Measurements from ENCODE around the genes RAB15 and RDH12.

GRCh38 chr14:64762079-64763109, 58.2 kb downstream of the PLEKHG3 start:
- RAMPAGE, long total RNA: no peak
- RRBS: no CpG with 5 or more reads among the region's 19 CpGs

- RAMPAGE, long total RNA: no peak
- RRBS: no CpG with 5 or more reads among the region's 7 CpGs
Observed at GRCh38 chr14:64855530-64856164, 24.1 kb downstream of the SPTB start.

GRCh38 chr14:64971437-64972921, at the start of gene RAB15:
TSS of gene RAB15 (minus strand) at chr14:64972336.
- RAMPAGE, long total RNA: no peak
- RRBS: 3% methylated on average over 87 of the region's 133 CpGs

GRCh38 chr14:65169235-65169802, 67.0 kb upstream of the MAX start:
- RAMPAGE, long total RNA: no peak
- RRBS: no CpG with 5 or more reads among the region's 2 CpGs

DNA sequence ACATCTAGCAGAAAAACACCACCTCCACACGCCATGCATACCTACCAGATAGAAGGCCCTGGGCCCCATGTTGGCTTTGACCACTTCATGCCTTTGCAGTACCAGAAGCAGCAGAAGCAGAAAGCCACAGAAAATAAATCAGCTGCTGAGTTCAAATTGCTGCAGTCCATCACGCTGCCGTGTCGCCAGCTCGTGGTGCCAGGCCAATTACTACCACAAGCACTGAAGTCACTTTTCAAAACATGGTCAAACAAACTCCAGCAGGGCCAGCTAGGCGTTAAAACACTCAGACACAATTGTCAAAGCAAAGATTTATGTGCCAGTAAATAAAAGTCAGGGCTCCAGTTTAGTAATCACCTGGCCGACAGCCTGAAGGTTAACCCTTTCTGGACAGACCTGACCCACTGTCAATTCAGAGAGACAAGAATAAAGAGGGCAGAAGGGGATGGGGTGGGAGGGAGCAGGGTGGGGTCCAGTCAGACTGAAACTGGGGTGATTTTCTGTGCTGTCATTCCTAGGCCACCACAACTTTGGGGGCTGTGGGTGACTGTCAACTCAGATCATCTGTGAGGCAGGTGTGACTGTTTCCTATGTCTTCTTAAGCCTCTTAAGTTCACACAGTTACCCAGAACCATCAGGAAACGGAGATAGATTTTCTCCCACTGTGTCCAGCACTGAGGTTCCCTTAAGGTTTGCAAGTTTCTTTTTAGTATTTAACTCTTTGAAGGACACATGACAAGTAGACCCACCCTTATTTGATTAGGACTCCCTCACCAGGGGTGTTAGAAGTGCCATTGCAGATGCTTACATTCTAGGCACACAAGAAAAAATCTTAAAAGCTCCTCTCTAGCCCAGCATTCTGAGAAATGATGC, 109.8 kb upstream of the FUT8 start:
- RAMPAGE, long total RNA: no peak
- RRBS: no CpG with 5 or more reads among the region's 8 CpGs

- RAMPAGE, long total RNA: no peak
- RRBS: no CpG with 5 or more reads among the region's 2 CpGs
Observed at GRCh38 chr14:65318461-65319079, 94.0 kb upstream of the FUT8 start.

GRCh38 chr14:65629612-65630563, 217.4 kb downstream of the FUT8 start:
- RAMPAGE, long total RNA: no peak
- RRBS: no CpG with 5 or more reads among the region's 3 CpGs

DNA sequence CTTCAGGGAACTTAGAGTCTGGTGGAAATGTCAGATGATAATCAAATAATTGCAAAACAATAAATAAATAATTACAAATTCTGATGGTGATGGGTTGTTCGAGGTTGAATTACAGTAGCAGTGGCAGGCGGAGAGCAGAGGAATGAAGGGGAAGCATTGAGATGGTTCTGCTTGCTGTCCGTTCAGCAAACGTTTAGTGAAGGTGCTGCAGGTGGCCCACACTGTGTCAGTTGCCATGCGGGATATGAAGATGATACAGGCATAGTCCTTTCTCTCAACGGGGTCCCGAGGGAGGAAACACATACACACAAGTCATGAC, 385.1 kb downstream of the FUT8 start:
- RAMPAGE, long total RNA: no peak
- RRBS: no CpG with 5 or more reads among the region's 7 CpGs

DNA sequence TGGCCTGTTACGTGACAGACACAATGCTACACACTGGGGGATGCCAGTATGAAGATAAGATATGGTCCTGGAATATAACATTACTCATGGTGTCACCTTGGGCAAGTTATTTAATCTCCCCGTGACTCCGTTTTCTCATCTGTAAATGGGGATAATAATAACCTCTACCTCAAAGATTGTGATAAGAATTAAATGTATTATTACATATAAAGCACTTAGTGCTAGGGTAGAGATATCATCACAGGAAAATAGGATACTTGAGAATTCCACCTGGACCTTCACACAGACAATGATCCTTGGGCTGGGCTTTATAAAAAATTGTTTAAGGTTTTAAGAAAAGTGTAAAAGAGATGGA, 377.7 kb upstream of the CCDC196 start:
- RAMPAGE, long total RNA: no peak
- RRBS: no CpG with 5 or more reads among the region's 3 CpGs

- RAMPAGE, long total RNA: no peak
- RRBS: no CpG with 5 or more reads among the region's 1 CpG
Observed at GRCh38 chr14:66422552-66422885, 63.7 kb upstream of the CCDC196 start.

DNA sequence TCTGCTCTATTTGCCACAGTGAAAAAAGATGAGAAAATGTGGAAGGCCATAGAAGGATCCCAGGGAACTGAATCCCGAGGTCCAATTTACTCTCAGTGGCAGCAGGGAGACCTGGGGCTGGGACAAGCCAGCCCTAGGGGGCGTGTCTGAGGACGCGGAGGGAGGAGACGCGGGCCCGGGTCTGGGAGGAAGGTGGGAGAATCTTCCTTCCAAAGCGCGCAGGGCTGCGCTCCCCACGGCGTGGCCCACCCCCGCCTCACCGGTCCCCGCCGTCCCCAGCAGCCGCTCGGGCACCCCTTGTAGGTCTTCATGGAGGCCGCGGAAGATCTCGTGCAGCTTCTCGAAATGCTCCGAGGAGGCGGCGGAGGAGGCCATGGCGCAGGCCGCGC, 323 bp downstream of the VTI1B start:
- RAMPAGE, long total RNA: no peak
- RRBS: 2% methylated on average over 6 of the region's 28 CpGs

DNA sequence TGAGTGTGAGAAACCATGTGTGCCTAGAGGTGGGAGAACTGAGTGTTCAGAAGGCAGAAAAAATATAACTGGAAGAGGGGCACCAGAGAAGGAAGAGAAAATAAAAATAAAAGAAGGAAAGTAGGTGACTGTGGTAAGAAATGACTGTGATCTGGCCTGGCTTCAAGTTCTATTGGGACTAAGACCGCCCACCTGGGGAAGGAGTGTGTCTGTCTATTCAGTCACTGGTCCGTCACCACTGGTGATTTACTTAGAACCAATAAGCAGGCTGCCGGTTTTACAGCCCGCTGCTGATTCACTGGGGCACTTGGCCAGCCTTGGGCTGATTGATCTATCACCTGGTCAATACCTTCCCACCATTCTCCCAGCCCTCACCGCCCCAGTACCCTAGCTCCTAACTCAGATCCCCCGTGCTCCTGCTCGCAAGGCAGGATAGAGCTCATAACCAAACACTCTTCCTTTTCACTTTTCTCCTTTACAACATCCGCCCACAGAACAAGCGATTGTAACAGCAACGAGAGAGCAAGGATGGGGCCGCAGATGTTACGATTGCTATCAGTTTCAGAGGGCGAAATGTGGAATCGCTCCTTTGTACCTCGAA, 815 bp downstream of the RDH11 start:
- RAMPAGE, long total RNA: no peak
- RRBS: no CpG with 5 or more reads among the region's 15 CpGs

GRCh38 chr14:67701662-67701946, at the start of gene RDH12:
TSS of gene RDH12 (plus strand) at chr14:67701886.
- RAMPAGE, long total RNA: no peak
- RRBS: no CpG with 5 or more reads among the region's 3 CpGs

DNA sequence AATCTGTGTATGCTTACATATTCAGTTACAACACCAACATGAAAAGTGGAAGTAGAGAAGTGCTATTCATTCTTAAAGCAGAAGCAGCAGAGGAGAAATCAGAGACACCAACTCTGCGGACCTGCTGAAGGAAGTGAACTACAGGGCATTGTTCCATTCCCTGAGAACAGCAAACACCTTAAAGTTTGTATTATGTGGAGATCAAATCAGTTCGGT, 34.2 kb downstream of the RAD51B start:
- RAMPAGE, long total RNA: no peak
- RRBS: no CpG with 5 or more reads among the region's 2 CpGs

GRCh38 chr14:67887601-67888073, 68.1 kb downstream of the RAD51B start:
- RAMPAGE, long total RNA: no peak
- RRBS: no CpG with 5 or more reads among the region's 4 CpGs

DNA sequence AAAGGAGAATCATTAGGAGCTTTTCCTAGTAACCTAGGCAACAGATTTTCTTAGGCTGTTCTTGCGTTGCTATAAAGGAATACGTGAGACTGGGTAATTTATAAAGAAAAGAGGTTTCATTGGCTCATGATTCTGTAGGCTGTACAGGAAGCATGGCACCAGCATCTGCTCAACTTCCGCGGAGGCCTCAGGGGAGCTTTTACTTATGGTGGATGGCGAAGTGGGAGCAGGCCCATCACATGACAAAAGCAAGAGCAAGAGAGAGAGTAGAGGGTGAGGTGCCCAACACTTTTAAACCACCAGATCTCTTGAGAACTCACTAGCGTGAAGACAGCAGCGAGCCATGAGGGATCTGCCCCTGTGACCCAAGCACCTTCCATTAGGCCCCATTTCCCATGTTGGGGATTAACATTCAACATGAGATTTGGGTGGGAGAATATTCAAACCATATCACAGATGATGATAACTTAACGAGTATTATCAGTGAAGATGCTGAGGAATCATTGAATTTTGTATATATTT, 97.6 kb downstream of the RAD51B start:
- RAMPAGE, long total RNA: no peak
- RRBS: no CpG with 5 or more reads among the region's 8 CpGs

GRCh38 chr14:67955414-67955966, 135.9 kb downstream of the RAD51B start:
- RAMPAGE, long total RNA: no peak
- RRBS: no CpG with 5 or more reads among the region's 1 CpG

DNA sequence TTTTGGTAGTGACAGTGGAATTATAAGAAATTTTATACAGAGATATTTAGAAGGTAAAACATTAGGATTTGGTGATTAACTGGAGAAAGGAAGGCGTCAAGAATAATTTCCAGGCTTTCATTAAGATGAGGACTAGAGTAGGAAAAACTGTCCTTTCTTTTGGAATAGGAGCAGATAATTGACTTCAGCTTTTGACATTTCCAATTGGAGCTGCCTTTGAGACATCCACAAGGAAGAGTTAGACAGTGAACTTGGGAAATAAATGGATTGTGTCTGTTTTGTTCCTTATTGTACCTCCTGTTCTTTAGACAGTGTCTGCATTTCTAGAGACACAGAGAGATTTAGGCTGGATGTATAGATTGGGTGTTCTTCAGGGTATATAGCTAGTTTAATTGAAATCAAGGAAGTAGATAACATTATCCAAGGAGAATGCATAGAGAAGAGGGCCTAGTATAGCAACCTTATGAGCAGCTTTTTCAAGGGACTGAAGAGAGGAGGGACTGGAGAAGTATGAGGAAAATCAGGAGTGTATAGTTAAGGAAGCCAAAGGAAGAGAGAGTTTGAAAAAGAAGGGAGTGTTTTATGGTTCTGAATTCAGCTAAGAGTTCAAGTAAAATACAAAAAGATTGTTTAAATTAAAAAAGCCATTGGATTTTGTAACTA, 265.5 kb downstream of the RAD51B start:
- RAMPAGE, long total RNA: no peak
- RRBS: no CpG with 5 or more reads among the region's 1 CpG

DNA sequence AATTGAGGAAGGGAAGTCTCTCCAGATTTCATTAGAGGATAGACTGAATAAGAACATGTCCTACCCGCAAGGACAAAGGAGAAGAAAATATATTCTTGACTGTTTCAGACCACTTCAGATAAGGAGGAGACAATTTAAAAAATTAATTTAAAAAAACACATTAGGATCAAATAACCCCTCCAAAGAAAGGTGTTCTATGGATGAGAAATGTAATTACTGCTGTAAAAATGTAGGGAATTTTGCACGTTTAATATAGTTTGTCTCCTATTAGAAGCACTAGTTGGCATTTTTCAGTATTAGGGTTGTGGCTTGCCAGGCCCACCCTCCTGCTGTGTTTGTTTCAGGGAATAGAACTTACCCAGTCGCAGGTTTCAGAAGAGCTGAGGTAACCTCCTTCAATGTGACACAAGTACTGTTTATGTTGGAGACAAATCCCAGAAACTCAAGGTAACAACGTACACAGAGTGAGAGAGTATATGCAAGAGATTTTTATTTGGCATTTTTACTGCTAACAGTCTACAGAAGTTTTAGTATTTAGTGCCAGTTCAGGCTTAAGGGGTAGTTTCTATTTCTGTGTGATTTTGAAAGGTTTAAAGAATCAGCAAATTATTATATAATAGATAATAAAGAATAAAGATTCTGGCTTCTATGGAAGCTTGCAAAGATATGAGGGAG, 284.2 kb downstream of the RAD51B start:
- RAMPAGE, long total RNA: no peak
- RRBS: no CpG with 5 or more reads among the region's 4 CpGs

- RAMPAGE, long total RNA: no peak
- RRBS: no CpG with 5 or more reads among the region's 9 CpGs
Observed at GRCh38 chr14:68295120-68295821, 475.7 kb downstream of the RAD51B start.

Measured in hepatocyte (in vitro differentiated cells and primary cell).